H4 (cell line): Measurements from ENCODE around the gene PHGDH.

- RAMPAGE, long total RNA = no peak
Measured at GRCh38 chr1:117631972-117632707, 26.3 kb downstream of the TENT5C start.

DNA sequence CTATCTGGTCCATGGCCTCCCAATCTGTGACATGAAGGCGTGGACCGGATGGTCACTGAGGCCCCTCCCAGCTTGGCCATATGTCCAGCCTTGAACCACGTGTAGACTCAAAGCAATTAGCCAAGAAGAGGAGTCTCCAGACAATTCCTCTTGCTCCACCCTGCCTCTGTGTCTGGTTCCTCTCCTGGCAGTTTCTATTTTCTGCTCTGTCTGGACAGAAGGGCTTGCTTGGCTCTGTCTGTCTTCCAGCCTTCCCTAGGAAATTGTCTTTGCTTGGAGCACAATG is 66.0 kb downstream of the TENT5C start:
- RAMPAGE, long total RNA = no peak

DNA sequence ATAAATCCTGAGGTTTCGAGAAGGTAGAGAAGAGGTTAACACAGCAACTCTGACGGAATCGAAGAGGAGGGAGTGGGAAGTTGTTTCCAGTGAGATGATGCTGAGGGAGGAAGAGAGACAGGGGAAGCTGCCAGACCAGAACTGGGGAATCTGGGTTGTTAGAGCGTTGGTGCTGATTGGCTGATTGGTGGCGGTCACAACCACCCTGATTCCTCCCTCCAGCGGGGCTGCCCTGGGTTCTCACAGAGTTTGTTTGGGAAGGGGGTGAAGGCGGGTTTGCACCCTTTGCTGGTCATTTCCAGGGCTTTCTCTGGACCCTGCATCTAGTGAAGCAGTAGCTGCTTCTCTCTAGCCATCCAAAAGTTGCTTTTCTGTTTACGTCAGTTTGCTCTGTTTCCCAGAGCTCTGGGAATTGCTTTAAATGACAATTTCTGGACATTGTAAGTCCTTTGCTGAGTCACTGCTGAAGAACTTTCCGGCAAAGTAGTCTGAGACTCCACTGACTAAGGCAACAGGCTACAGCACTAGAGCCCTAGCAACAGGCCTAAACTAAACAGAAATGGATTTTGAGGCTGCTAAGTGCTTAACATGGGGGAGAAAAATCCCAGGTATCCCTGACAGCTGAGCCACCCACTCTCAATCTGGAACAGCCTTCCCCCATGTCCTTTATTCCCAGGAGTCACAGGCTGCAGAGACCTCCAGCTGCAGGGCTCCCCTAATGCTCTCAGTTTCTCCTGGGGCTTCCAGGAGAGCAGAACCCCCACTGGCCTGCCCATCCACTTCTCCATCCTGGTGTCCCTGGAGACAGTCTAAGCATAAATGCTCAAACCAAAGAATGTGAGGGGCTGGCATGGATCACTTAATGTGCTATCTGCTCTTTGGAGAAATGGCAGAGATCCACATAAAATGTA is 90.2 kb downstream of the TENT5C start:
- RAMPAGE, long total RNA = no peak

DNA sequence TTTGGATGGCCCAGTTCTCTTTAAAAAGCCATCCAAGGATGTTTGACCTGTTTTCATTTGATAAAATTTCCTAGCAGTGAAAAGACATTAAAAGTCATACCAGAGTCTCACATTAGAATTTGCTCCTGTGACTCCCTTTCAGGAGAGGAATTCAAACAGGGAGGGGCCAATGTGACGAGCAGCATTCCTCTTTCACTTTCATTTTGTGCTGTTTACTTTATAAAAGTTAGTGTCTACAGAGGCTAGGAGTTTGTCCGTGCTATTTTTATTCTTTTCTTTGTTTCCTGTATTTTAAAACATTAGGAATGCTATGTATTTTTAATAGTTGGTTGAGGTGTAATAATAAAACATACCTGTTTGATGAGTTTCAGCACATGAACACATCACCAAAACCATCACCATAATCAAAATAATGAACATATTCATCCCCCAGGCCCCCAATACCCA is 129.2 kb downstream of the TENT5C start:
- RAMPAGE, long total RNA = no peak

- RAMPAGE, long total RNA = no peak
Measured at GRCh38 chr1:117820923-117821366, 108.5 kb downstream of the GDAP2 start.

GRCh38 chr1:117873776-117874587 is 55.4 kb downstream of the GDAP2 start:
- RAMPAGE, long total RNA = no peak

DNA sequence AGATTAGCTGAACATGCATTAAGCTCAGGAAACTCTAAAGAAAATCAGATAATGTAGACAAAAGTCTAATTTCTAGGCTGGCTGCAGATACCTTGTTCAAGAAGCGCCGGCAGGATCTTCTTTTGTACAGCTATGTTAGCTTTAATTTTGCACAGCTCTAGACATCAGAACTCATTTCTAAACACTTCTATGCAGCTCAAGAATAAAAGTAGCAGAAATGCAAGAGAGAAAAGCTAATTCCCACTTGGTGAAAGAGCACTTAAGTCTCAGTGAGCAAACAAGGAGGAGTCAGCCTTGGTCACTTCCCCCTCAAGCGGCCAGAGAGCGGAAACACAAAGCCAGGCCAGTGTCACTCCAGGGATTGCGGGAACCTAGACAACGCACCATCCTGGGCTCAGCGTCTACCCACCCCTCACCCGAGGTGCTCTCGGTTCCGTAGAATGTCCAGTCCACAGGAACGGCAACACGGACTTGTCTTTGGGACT is 734 bp downstream of the GDAP2 start:
- RAMPAGE, long total RNA = no peak

- RAMPAGE, long total RNA = no peak
Measured at GRCh38 chr1:118852212-118852411, 136.0 kb downstream of the TBX15 start.

DNA sequence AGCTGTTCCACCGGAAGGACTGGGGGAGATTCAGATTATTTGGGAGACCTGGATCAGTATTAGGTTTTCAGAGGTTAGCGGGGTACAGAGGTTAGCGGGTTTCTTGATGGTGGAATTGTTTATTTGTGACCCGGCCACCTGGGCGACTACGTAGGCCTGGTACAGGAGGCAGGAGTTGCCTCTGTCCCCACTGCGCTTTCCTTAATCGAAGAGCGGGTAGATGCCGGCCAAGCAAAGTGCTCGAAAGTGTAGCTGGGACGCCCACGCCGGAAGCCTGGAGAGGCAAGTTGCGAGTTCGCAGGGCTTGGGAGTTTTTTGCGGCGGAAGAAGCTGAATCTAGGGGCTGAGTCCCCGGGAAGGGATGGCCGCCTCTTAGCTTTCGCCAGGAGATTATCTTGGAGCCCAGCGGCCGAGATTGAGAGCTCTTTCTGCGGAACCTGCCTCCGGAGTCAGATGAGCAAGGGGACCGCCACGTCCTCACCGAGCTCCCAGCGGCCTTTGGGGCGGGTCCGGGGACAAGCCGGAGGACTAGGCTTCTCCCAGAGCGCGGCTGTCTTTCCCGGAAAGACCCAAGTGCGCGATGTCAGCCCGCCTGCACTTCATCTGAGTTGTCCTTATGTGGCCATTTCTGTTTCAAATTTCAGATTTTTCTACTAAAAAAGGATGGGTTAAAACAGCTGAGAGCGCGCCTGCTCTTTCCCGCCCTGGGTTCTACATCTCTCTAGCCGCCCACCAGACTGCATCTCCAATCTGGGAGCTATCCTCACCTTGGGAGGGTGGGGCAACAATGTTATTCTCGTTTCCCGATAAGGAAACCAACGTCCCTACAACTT is 12.3 kb upstream of the TBX15 start:
- RAMPAGE, long total RNA = no peak

DNA sequence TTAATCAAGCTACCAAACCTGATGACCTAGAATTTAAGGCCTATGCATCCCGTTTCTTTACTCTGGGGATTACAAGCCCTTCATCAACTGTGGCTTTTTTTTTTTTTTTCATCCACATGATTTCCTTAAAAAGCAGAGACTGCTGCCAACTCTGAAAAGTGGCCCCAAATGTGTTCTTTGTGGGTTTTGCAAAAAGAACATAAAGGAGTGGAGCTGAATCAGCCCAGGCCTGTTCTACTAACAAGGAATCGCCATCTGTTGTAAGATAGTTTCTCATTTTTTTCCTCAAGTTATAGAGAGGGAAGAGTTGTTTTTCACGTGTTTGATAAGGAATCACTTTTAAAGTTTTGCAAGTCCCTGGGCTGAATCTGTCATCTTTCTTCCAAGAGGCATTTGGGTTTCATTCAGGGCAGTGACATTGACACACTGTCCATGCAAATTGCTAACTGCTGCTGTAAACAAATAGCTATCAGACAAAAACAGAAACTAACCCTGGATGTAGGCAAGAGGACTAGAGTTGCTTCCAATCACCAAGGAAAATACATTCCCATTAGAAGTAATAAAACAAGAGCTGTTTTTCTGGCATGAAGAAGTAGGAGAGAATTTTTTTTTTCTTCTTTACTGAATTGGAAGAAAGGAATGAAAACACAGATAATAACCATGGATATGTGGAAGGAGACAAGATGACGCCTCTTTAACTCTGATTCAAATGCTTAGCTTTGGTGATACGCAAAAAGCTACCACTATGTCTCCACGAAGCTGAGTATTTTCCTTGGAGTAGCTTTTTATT is 58.7 kb upstream of the TBX15 start:
- RAMPAGE, long total RNA = no peak

DNA sequence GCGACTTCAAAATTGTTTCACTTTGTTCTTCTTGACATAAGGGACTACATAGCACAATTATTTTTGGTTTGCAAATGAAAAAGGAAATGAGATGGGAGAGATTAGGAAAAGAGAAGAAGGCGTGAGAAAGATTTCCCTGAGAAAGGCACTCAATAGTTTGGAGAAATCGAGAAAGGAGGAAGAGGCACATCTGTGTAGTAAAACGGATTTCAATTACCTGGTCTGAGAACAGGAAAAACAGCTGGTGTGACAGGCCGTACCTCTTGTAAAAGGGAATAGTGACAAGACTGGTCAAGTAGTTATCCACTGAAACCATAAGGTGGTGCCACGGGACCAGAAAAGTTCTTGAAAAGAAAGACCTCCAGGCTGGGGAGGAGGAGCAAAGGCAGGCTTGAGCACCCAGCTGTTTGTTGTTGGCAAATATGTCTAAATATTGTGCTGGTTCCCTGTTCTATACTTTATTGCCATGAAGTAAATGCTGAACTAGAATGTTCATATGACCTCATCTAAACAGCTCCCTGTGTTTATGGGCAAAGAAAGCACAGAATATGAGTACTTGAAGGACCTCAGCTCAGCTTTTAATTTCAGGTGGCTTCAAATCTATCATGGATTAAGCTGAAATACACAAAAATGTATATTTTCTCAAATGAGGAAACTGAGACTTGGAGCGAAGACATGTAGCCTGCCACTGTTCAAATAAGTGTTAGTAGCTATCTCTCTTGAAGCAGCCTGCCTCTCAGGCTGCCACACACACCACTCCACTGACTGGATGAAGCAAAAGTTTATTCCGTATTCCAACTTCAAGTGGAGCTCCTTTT is 4.0 kb downstream of the HAO2 start:
- RAMPAGE, long total RNA = no peak

- RAMPAGE, long total RNA = no peak
Measured at GRCh38 chr1:119661990-119662487, 14.0 kb upstream of the ZNF697 start.

DNA sequence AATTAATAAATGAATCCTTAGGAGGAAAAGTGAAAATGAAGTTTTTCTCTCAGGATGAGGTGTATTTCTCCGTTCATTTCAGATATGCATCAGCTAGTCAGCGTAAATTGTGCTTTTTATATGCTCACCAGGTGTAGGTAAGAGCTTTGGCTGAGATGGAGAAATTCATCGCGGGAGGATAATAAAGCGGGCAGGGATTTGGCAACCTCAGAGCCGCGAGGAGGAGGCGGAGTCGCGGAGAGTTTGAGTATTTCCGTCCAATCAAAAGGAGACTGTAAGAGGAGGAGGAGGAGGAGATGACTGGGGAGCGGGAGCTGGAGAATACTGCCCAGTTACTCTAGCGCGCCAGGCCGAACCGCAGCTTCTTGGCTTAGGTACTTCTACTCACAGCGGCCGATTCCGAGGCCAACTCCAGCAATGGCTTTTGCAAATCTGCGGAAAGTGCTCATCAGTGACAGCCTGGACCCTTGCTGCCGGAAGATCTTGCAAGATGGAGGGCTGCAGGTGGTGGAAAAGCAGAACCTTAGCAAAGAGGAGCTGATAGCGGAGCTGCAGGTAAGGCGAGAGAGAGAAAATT is at the start of gene PHGDH:
Gene PHGDH (plus strand): TSS at position 329 of the 577 bp plus-strand sequence.
- RAMPAGE, long total RNA = start-site peak on the plus strand centred at position 314 of the sequence, 72 bp wide, 489 reads

DNA sequence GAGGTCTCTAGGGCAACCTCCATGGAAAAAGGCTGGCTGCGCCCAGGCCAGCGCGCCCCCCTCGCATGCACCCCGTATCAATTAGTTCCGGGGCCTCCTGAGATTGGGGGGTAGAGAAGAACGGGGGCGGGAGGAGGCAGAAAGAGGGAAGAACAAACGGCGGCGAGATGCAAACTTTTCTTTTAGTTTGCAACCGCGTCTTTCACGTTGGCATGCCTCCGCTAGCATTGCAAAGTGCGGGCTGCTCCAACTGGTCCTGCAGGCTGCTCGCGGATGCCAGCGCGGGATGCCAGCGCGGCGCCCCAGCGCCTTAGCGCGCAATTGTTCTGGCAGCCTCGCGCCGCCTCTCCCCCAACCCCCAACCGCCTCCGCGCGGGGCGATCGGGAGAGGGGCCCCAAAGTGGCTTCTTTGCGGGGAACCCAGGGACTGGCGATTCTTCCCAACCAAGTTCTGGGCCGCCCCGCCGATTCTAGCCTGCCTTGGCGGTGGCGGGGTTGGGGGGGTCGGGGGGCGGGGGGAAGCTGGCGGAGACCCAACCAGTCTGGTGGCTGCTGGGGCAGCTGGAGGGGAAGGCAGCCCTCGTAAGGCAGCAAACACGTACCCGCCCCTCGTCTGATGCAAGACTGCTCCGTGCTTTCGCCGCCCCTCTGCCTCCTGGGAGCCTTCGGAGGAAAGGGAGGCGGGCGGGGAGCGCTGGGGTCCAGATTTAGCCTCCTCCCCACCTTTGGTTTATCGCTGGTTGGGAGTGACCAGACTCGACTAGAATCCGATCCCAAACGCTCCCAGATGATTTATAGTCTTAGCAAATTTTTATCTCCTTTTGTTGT is 663 bp downstream of the PHGDH start:
- RAMPAGE, long total RNA = no peak

GRCh38 chr1:119715349-119715924 is 3.7 kb downstream of the PHGDH start:
- RAMPAGE, long total RNA = no peak

DNA sequence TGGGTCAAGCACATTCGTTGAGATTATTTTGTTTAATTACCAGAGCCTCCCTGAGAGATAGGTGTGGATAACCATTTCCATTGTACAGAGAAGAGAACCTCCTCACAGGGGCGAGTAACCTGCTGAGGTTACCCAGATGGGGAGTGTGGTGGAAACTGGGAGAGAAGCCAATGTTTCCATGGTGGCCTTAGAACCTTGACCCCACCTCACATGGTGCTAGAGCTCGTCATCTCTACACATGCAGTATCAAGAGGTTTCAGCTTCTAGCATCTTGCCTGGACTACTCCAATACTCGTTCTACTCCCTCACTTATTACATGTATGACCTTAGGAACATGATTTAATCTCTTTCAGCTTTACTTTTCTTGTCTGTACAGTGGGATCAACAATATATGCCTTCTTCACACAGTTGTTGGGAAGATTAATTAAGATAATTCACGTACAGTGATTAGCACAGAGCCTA is 4.7 kb downstream of the REG4 start:
- RAMPAGE, long total RNA = no peak

DNA sequence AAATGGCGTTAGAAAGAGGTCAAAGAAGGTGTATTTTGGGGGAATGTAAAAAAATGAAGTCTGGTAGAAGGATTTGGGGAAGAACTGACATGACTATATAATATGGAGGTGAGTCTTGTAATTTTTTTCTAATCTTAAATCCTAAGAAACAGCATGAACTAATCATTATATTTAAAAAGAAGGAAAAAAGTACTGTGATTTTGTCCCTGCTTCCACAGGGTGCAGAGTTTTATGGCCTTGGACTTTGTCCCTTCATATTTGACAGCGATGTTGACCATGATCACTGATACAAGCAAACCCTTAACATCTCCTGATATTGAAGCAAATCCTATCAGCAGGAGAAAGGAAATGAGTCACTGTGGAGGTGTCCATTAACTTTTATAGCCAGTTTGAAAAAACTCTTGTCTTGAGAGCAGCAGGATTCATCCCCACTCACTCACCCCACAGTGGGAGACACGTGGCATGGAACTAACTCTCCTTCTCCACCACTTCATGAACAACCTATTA is 5.1 kb upstream of the REG4 start:
- RAMPAGE, long total RNA = no peak

DNA sequence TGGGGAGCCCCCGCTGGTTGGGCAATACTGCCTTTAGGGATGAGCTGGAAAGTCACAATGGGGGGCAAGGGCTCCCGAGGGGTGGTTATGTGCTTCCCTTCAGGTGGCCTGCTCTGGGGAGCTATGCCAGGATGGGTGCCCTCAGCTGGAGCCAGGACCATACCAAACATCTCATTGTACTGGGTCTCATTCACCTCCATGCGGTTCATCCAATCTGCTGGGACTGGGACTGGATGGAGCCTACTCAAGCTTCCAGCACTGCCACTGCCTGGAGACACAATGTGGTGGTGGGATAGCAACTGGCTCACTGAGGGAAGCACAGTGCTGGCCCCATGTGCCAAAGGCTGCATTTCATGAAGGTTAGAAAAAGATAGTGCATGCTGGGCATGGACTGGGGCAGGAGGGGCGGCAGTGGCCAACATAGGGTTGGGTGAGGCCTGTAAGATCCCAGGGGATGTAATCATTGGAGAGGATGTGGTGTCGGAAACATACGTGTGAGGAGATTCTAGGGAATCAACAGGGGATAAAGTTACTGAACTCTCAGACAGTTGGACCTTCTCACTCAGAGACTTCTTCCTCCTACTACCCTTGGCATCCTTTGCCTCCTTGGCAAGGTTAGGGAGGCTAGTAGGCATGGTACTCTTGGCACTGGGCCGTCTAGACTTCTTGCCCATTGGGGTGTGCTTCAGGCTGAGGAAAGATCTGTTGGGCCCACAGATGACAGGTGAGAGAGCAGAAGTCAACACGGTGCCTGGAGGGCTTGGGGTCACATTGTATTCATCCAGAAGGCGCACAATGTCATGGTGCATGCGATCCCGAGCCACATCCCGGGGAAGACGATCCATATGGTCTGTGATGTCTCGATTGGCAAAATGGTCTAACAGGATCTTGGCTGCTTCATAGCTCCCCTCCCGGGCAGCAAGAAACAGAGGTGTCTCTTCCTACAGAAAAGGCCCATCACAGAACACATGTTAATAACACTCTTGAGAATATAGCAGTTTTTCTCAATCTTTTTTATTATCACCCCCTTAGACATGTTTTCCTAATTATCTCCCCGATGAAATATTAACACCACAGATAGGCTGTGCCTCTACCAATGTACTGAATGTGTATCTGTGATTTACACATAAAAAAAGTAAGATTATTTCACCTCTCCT is 19.8 kb upstream of the ADAM30 start:
- RAMPAGE, long total RNA = no peak

- RAMPAGE, long total RNA = no peak
Measured at GRCh38 chr1:119921560-119922045, 25.3 kb upstream of the ADAM30 start.

- RAMPAGE, long total RNA = no peak
Measured at GRCh38 chr1:120196744-120197821, 20.8 kb upstream of the SEC22B start.